A673 (cell line): ENCODE data around the gene ODF3.

DNA sequence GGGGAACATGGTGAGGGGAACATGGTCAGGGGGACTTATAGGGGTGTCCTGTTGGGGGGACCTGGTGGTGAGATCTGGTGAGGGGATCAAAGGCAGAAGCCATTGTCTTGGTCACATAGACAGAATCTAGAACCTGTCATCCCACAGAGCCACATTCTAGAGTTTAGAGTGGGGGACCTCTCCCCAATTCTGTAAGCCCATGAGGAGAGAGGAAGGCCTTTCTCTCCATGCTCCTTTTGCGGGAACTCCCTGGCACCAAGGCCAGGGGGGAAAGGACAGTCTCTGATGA, at the start of gene ODF3:
Gene ODF3 (plus strand): TSS at position 177 of the 289 bp plus-strand sequence.
- PRO-cap = no peak

- PRO-cap = no peak
Observed at GRCh38 chr11:223568-223920, 12.6 kb downstream of the SIRT3 start.

GRCh38 chr11:282393-283346, 4.5 kb downstream of the NLRP6 start:
- PRO-cap = no peak

DNA sequence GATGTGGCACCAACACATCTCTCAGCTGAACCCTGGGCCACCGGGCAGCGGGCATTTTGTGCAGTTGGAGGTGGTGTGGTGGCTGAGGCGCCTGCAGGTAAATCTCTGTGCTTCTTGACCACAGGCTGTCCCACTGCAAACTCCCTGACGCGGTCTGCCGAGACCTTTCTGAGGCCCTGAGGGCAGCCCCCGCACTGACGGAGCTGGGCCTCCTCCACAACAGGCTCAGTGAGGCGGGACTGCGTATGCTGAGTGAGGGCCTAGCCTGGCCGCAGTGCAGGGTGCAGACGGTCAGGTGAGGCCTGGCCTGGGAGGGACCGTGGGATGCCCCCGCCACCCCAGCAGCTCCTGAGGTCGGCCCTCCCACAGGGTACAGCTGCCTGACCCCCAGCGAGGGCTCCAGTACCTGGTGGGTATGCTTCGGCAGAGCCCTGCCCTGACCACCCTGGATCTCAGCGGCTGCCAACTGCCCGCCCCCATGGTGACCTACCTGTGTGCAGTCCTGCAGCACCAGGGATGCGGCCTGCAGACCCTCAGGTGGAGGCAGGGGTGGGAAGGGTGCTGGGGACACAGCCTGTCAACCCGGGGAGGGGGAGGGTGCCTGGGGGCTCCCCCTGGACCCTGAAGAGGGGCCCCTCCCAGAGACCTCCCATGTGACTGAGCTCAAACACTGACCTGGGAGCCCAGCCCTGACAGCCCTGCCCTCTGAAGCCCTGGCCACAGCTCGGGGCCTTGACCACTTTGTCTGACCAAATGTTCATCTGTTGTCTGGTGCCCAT, 4.6 kb upstream of the PGGHG start:
- PRO-cap = no peak

DNA sequence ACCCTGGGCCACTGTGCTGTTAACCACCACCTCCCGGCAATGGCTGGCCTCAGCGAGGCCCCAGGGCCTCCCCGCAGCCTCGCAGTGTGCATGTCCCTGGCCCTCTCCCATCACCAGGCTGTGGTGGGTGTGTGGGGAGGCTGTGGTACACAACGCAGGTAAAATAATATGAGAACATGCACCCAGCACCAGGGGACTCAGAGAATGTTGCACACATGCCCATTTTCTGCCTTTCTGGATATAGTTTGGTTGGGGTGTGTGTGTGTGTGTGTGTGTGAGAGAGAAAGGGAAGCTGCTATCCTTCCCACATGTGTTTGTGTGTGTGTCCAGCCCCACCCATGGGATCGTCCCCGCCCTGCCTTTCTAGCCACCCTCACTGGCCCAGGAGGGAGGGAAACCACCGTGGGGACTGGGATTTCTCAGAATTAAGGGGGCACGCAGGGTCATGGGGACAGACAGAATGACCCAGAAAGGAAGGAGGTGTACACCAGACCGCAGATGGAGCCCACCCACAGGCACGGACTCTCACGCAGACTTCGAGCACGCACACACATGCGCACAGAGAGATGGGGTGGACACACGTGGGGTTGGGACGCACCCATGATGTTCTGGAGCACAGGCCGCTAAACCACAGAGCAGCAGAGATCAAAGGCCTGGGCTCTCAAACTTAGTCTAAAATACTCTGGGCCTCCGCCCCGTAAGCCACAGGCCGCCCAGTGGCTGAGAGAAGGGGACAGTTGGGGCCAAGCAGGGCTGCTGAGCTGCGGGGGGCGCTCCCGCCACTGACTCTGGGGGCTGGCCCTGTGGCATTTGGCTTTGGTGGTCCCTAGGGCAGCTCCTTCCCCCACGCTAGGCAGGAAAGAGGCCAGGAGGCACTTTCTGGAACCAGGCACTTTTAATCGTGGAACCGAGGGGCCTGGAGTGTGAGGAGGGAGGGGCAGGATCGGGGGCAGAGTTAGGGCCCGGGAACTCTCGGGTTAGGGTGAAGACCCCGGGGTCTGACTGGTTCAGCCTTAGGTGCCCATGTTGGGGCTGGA, 1.7 kb downstream of the IFITM5 start:
- PRO-cap = no peak

DNA sequence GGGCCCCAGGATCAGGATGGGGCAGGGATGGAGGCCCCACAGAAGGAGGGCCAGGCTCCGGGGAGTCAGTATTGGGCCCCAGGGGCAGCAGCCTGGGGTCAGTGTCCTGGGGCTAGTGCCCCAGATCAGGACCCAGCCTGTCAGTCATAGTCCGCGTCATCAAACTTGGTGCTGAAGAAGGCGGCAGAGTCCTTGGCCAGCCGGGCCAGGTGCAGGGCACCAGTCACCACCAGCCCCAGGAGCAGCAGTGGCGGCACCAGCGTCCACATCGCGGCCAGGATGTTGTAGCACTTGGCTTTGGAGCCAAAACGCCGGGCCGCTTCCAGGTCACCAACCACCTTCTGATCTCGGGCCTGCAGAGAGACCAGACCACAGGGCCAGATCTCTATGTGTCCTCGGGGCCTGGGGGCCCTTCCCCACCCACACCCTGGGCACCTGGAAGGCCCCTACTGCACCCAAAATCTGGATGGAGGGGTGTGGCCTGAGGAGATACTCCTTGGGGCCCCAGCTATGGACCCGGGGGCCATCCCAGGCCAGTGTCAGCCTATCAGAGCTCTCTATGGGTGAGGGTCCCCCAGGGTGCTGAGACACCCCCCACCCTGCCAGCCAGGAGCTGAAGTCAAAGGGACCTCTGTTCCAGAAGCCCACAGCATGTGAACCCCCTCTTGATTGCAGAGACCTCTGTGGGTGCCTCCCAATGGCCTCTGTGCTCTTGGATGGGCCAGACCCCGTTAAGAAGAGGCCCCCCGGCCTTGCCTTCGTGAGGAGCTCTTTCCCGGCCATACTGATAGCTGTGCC, 766 bp downstream of the IFITM5 start:
- PRO-cap = no peak

DNA sequence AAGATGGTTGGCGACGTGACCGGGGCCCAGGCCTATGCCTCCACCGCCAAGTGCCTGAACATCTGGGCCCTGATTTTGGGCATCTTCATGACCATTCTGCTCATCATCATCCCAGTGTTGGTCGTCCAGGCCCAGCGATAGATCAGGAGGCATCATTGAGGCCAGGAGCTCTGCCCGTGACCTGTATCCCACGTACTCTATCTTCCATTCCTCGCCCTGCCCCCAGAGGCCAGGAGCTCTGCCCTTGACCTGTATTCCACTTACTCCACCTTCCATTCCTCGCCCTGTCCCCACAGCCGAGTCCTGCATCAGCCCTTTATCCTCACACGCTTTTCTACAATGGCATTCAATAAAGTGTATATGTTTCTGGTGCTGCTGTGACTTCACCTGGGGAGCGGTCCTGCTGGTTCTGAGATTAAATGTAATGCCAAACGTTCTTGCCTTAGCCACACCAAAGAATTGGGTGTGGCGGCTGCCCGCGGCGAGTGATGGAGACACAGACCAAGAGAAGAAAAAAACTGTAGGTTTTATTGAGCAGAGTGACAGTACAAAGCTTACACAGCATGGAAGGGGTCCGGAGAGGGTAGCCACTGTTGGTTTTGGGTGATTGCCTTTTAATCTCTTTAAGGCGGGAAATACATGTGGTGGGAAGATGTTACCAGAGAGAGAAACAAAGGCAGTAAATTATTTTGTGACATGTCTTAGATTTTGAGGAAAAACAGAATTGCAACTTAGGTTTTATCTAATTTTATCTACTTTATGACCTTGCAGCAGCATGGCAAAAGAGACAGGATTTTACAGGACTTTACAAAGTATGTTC, 1.6 kb downstream of the IFITM2 start:
- PRO-cap = no peak

DNA sequence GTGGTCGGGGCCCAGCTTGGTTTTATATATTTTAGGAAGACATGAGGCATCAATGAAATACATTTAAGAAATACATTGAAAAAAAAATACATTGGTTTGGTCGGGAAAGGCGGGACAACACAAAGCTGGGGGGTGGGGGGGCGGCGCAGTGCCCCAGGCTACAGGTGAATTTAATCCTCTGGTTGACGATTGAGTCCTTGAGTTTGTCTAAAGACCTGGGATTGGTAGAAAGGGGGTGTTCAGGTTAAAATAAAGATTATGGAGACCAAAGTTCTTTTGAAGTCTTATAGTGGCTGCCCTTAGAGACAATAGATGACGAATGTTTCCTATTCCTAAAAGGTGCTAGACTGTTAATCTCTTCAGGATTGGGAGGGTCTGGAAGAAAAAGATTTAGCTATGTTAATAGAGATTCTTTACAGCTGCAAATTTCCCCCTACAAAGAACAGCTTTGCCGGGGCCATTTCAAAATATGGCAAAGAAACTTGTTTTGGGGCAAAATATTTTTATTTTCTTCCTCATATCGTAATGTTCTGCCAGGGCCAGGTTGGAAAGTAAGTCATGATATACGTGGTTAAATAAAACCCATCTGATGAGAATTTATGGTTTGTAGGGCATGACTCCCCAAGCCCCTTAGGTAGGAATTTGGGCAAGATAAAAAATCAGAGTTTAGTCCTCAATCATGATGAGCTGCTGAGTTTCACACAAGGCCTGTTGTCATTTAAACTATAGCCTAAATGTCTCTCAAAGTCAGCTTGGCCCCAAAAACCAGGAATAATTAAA, 3.3 kb downstream of the IFITM1 start:
- PRO-cap = no peak

- PRO-cap = bidirectional peak, plus-strand start at chr11:356411, minus-strand start at chr11:356355
Observed at GRCh38 chr11:355582-356692, 13.4 kb upstream of the B4GALNT4 start.

- PRO-cap = no peak
Observed at GRCh38 chr11:396697-397835, 3.1 kb downstream of the PKP3 start.

- PRO-cap = no peak
Observed at GRCh38 chr11:554867-555541, 5.5 kb downstream of the LMNTD2 start.

GRCh38 chr11:561341-562064, 733 bp downstream of the RASSF7 start:
- PRO-cap = no peak

- PRO-cap = no peak
Observed at GRCh38 chr11:573029-573844, 3.0 kb upstream of the PHRF1 start.

DNA sequence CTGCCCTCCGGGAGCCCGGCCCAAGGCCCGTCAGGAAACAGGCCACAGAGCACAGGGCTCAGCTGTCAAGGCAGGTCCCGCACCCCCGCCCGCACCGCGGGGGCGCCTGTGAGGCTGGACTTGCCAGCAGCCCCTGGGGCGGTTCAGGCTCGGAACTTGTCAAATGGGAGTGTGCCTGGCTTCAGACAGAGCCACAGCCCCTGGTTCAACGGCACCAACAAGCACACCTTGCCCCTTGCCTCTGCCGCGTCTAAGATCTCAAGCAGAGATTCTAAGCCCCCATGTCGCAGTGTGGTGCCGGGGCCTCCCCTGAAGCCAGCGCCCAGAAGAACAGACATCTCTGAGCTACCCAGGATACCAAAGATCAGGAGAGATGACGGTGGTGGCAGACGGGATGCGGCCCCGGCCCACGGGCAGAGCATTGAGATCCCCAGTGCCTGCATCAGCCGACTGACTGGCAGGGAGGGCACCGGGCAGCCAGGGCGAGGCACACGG, 8.6 kb downstream of the IRF7 start:
- PRO-cap = no peak

DNA sequence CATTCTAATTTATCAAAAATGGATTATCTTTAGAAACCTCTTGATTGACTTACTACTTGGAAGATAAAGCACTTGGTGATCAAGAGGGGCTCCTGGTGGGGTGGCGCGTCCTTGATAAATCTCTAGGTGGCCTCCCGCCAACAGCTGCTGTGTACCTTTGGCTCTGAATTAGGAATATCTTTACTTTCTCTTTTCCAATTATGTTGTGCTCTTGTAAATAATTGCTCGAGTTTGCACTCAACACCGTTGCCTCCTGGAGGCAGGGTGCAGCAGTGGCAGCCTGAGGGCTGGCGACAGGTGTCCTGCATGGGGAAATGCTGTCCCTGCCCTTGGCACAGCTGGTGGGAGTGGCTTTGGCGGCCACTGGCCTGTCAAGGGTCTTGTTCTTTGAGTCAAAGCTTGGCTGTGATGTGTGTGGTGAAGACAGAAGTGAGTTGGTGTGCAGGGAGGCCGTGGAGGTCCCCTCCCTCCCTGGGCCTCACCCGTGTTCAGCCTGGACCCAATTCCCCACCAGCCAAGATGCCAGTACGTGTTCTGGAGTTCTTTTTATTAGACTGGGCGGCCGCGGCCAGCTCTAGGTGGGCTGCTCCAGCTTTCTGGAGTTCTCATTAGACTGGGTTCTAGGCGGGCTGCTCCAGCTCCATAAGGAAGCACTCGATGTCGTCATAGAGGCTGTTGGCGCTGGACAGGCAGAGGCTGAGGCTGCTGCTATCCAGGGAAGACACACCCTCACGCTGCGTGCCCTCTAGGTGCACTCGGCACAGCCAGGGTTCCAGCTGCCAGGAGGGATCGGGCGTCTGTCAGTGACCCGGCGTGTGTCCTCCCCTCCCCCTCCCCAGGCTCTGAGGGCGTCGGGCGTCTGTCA, 3.5 kb downstream of the IRF7 start:
- PRO-cap = no peak

- PRO-cap = bidirectional peak, plus-strand start at chr11:638989, minus-strand start at chr11:638711; bidirectional peak, plus-strand start at chr11:639194, minus-strand start at chr11:639155
Observed at GRCh38 chr11:638940-639584, 2.0 kb downstream of the DRD4 start.

GRCh38 chr11:665592-666067, 28.6 kb downstream of the DRD4 start:
- PRO-cap = no peak

- PRO-cap = no peak
Observed at GRCh38 chr11:702717-703223, 3.3 kb upstream of the EPS8L2 start.

- PRO-cap = no peak
Observed at GRCh38 chr11:747534-747944, 275 bp downstream of the TALDO1 start.

- PRO-cap = no peak
Observed at GRCh38 chr11:782427-782715, 5.1 kb upstream of the GATD1 start.